ENCODE measurements around the genes PALMD, SLC35A3 and RTCA.

GRCh38 chr1:94753291-94753994 is 66.7 kb upstream of the SLC44A3 start:
- PRO-cap, 8 experiments = no peak in any of the 8 experiments

DNA sequence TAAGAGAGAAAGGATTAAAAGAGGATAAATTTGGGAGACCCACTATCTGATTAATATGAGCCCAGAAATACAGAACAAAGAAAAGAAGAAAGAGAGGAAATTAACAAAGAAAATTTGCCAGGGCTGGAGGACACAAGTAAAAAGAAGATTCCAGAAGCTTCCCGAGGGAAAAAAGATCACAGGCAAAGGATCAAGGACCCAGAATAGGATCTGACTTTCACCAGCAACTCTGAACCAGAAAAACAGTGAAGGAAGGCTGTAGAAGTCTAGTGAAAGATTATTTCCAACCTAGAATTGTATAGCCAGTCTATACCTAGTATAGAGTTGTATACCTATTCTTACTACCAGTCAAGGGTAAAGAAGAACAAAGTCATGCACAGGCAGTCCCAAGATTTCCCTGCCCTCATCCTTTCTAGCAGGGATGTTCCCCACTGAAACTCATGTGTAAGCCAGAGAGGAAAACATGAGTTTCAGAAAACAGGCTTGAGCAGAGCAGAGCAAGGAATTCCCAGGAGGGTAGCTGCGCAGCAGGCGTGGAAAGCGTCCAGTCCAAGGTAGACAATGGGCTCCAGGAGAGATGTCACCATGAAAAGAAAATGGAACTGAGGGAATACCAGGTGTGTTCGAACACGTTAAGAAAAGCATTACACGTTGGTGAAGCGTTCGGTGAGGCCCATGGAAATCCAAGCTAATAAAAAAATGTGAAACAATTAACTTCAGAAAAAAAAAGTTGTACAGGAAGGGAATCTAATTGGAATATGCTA is 40.4 kb downstream of the SLC44A3 start:
- PRO-cap, 8 experiments = no peak in any of the 8 experiments

GRCh38 chr1:94865327-94865647 is 45.1 kb downstream of the SLC44A3 start:
- PRO-cap, 8 experiments = no peak in any of the 8 experiments

GRCh38 chr1:94884049-94884586 is 42.8 kb downstream of the CNN3 start:
- PRO-cap, 8 experiments = no peak in any of the 8 experiments

GRCh38 chr1:94897461-94898099 is 29.3 kb downstream of the CNN3 start:
- PRO-cap, 8 experiments = no peak in any of the 8 experiments

DNA sequence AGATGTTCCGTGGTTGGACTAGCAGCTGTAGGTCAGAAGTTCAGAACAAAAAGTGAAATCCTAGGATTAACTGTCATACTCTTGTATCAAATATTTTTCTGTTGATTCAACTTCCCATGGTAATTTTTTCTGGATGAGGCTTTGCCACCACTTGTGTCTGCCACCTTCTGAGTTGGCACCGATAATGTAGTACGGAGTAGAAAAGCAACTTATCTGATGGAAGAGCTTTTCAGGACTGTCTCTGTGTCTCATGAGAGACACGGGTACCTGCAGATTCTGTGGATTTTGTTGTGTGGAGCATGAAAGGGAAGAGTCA is 44.6 kb upstream of the CNN3 start:
- PRO-cap, 8 experiments = no peak in any of the 8 experiments

DNA sequence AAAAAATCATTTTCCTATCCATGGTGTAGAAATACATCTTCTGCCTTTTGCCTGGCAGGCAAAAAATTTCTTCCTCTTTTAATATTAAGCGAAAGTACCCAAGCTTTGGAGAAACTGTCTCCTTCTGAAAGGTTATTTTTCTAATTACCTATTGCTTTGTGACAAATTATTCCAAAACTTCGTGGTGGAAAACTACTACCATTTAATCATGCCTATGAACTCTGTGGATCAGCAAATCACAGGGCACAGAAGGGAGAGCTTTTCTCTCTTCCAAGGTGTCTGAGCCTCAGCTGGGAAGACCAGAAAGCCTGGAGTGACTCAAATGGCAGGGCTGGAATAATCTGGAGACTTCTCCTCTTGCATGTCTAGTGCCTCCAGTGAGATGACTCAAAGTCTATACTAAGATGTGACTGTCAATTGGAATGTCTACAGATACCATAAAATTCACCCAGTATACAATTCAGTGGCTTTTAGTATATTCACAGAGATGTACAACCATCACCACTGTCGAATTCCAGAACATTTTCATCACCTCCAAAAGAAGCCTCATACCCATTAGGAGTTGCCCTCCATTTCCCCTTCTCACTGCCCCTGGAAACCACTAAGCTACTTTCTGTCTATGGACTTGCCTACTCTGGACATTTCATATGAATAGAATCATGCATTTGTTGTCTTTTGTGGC is 47.8 kb upstream of the CNN3 start:
- PRO-cap, 8 experiments = no peak in any of the 8 experiments

GRCh38 chr1:95023687-95024149 is 49.0 kb downstream of the ALG14 start:
- PRO-cap, 8 experiments = no peak in any of the 8 experiments

GRCh38 chr1:95120518-95121232 is 3.5 kb downstream of the TLCD4 start:
- PRO-cap, 8 experiments = no peak in any of the 8 experiments

- PRO-cap, 8 experiments = no peak in any of the 8 experiments
Measured at GRCh38 chr1:98048232-98048728, 127.4 kb upstream of the DPYD start.

- PRO-cap, 8 experiments = no peak in any of the 8 experiments
Measured at GRCh38 chr1:98049755-98050157, 128.9 kb upstream of the DPYD start.

- PRO-cap, 8 experiments = no peak in any of the 8 experiments
Measured at GRCh38 chr1:99180403-99180720, 83.9 kb upstream of the PLPPR4 start.

- PRO-cap, 8 experiments = no peak in any of the 8 experiments
Measured at GRCh38 chr1:99589239-99589651, 56.7 kb upstream of the PALMD start.

DNA sequence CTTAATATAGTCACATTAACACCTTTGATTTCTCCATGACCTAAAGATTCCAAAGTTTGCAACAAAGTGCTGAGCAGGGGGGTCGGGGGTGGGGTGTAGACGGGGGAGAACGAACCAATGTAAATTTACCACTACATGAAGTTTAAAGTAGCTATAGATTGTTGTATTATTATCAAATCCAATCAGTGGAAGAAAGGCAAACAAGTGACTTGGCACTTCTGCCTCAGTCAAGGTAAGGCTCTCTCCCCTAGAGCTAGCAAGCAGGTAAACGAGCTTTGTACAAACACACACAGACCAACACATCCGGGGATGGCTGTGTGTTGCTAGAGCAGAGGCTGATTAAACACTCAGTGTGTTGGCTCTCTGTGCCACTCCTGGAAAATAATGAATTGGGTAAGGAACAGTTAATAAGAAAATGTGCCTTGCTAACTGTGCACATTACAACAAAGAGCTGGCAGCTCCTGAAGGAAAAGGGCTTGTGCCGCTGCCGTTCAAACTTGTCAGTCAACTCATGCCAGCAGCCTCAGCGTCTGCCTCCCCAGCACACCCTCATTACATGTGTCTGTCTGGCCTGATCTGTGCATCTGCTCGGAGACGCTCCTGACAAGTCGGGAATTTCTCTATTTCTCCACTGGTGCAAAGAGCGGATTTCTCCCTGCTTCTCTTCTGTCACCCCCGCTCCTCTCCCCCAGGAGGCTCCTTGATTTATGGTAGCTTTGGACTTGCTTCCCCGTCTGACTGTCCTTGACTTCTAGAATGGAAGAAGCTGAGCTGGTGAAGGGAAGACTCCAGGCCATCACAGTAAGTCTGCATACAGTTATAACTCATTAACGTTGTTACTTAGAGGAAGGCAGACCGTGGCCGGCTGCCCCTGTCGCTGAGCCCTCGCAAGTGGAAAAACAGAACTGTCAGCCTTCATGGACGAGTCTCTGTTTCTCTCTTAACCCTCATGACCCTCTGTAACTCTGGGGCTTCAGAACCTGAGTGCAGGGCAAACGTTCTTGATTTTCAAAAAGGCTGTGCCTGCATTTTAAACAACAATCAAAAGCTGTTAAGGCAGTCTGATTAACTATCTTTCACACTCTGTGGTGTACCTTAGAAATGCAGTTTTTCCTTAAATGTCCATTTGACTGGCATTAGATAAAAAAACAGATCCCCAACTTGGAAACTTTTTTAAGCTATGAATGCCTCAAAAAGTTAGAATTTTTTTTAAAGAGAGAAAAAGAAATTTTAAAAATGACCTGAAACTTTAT is at the start of gene PALMD:
TSS of gene PALMD (plus strand) at position 552 of the 1,253 bp plus-strand sequence.
- PRO-cap, 8 experiments = no peak in any of the 8 experiments

GRCh38 chr1:99858832-99859267 is 8.7 kb downstream of the AGL start:
- PRO-cap, 8 experiments = no peak in any of the 8 experiments

DNA sequence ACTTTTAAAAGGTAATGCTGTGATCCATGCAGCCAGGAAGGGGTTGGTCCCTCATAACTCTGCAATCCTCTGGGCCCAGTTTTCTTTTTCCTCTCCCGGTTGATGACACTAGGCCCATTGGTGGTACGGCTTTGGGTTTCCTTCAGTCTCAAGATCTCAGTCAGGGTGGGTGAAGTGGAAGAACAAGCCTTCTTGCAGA is 544 bp upstream of the SLC35A3 start:
- PRO-cap, 8 experiments = peak in 1 of 8 experiments; most common plus-strand start position 159 of the sequence (in 1)

DNA sequence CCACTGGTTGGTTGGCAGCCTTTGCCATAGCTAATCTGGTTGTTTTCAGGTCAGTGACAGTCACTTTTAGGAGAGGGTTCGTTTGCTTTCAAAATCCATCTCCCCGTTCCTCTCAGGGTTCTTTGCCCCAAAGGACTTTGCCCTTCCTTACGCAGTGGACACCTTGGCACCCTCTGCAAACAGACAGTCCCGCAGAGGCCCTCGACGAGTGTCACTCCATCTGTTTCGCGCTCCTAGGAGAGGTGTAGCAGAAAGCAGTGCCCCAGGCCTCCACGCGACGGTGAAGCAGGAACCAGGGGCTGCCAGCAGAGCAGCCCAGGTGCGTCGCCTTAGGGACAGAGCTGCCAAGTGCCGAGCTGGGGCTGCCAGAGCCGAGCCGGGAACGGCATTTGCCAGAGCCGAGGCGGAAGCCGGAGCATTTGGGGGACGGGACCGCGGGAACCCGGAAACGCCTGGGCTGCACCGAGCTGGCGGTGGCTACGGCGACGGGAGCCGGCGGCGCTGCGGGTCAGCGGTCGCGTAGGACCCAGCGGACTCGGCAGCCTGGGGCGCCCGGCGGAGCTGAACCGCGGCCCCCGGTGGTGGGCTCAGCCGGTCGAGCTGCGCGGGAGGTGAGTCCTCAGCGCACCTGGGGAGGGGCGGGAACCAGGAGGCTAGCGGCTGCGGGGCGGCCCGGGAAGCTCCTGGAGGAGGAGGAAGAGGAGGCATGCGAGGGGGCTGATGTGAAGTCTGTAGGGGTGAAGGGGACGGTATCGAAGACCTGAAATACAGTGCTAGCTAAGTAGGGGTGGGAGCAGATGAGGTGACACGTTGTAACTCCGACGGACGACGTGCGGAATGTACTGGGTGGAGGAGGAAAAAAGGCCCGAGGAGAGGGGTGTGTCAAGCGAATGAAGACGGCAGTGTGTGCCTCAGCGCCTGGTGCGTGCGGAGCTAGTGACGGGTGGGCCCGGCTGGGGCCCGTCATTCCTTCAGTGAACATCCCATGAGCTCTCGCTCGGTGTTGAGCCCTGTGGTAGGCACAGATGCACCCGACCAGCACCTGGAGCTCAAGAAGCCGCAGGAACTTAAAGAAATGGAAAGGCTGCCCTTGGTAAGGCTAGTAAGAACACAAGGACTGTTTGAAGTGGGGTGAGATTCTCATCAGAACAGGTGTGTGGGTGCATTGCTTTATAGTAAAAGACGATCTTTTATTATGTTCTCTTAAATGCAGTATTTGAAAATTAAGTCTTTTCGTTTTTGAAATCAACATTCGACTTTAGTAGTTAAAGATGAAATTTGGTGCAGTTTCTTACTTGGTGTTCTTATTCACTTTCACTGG is at the start of gene SLC35A3:
TSS of gene SLC35A3 (plus strand) at position 445 of the 1,321 bp plus-strand sequence.
- PRO-cap, 8 experiments = peak in 8 of 8 experiments; most common plus-strand start position 462 of the sequence (in 6); most common minus-strand start position 442 of the sequence (in 5)

GRCh38 chr1:100265917-100267308 is at the start of gene RTCA:
TSS of gene RTCA (plus strand) at chr1:100266216.
- PRO-cap, 8 experiments = peak in 8 of 8 experiments; most common plus-strand start chr1:100266289 (in 6); most common minus-strand start chr1:100266116 (in 7)

DNA sequence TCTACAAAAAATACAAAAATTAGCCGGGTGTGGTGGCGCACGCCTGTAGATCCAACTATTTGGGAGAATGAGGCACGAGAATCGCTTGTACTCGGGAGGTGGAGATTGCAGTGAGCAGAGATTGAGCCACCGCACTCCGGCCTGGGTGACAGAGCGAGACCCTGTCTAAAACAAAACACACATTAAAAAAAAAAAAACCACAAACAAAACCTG is 1.4 kb upstream of the CDC14A start:
- PRO-cap, 8 experiments = no peak in any of the 8 experiments

- PRO-cap, 8 experiments = peak in 1 of 8 experiments; most common plus-strand start chr1:100415008 (in 1)
Measured at GRCh38 chr1:100414443-100415118, 62.3 kb downstream of the CDC14A start.